Skeletal muscle cell (primary cell): ENCODE measurements around the genes IL1RN, PAX8 and CCDC93.

- RRBS, result no CpG with 5 or more reads among the region's 3 CpGs
Measured at GRCh38 chr2:113097992-113098362, 29.4 kb upstream of the IL1RN start.

DNA sequence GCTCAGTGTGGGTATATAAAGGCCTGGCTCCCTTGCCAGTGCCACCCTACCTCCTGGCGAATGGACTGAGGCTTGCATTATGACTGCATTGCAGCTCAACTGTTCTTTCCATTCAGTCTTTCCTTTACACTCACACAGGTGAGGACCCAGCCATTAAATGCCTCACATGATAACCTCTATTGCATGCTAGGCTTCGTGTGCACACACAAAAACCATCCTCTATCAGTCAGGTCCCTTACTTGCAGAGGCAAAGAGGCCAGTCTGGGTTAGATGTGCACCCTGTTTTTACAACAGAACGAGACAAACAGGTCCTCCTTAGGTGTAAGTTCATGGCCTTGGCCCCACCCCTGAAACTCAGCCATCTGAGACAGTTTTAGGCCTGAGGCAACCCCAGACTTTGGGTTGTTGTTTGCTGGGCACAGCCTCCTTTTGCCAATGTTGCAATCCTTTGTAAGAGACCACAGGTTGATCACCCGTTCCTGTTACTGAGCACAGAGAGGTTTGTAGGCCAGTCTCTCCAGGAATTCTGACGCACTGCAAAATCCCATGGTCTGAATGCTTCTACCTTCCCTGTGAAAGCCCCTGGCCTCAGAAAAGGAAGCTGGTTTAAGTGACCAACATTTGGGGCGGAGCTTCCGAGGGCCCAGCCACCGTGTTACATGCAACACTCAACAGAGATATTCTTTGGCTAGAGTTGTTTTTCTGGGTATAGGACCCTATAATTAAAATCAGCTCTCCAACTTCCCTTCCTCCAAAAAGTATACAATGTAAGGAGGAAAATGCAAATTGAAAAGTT, 15.6 kb upstream of the IL1RN start:
- RRBS, result no CpG with 5 or more reads among the region's 8 CpGs

DNA sequence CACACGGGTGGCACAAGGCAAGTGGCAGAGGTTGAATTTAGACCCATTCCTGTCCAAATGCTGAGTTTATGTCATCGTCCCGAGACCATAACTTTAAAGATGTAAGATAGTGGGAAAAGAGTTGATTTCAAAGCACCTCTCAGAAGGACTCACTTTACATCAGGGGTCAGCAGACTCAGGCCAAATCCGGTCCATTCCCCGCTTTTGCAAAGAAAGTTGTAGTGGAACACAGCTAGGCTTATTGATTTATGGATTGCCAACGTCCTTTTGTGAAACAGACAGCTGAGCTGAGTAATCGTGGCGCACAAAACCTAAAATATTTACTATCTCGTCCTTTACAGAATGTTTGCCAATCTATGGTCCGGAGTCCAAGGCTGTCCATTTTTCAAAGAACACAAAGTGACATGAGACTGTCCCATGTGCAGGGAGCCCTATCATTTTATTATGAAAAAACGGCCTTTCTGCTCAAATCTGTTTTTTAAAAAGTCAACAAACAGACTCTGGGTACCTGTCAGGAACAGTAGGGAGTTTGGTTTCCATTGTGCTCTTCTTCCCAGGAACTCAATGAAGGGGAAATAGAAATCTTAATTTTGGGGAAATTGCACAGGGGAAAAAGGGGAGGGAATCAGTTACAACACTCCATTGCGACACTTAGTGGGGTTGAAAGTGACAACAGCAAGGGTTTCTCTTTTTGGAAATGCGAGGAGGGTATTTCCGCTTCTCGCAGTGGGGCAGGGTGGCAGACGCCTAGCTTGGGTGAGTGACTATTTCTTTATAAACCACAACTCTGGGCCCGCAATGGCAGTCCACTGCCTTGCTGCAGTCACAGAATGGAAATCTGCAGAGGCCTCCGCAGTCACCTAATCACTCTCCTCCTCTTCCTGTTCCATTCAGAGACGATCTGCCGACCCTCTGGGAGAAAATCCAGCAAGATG, at the start of gene IL1RN:
Gene IL1RN, plus strand, starts transcription at position 804 of the 935 bp plus-strand sequence.
- RRBS, result no CpG with 5 or more reads among the region's 20 CpGs

- RRBS, result no CpG with 5 or more reads among the region's 11 CpGs
Measured at GRCh38 chr2:113185496-113186250, 11.9 kb downstream of the PSD4 start.

DNA sequence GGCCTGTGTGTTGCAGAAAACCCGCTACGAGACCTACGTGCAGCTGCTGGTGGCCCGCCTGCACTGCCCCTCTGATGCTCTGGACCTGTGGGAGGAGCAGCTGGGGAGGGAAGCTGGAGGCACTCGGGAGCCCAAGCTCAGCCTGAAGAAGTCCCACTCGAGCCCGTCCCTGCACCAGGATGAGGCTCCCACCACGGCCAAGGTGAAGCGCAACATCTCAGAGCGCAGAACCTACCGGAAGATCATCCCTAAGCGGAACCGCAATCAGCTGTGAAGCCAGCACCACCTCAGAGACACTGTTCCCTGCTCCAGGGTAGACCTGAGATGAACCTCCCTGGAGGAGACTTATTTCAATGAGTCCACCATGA, 27.4 kb downstream of the PSD4 start:
- RRBS, result no CpG with 5 or more reads among the region's 13 CpGs

GRCh38 chr2:113218259-113218946, 44.6 kb downstream of the PSD4 start:
- RRBS, result no CpG with 5 or more reads among the region's 7 CpGs

- RRBS, result no CpG with 5 or more reads among the region's 10 CpGs
Measured at GRCh38 chr2:113225479-113226551, 52.0 kb downstream of the PSD4 start.

GRCh38 chr2:113276483-113276805, 2.3 kb downstream of the PAX8 start:
- RRBS, result 30% methylated on average over 2 of the region's 14 CpGs

DNA sequence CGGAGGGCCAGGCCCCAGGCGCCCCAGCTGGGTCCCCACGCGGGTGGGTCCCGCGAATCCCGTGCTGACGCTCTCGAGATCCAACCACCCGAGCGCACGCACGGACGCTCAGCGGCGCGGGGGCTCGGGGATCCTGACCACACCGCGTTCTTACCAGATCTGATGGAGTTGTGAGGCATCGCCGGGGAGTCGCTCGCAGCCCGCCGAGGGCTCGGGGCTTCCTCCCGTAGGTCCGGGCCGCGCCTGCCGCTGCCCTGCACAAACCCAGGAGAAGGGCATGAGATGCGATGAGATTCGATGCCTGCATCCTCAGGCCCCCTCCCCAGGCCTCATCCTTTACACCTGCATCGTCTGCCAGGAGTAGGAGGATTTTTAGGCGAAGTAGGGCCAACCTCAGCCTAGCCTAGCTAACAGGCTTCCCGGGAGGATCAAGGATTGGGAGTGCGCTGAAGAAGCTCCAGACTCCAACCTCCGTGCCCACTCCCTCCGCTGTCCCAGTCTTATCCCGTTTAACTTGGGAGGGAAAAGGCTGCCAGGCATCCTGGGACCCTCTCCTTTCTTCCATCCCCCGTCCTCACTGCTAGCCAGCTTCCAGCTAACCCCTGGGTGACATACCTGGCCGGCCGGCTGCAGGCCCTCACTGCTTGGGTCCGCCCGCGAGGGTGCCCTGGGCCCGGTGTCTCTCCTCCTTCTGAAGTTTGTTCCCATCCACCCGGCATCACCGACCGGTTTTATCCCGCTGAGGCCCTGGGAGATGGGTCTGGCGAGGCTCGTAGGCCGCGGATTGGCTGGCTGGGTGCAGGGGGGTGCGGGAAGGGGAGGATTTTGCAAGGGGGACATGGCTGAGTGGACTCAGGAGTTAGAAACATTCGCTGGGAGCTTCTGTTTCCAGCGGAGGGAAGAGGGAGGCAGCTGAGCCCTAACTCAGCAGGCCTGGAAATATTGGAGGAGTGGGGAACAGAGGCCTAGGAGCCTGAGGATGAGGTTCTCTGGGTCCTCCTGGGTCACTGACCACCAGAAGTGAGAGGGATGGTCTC, at the start of gene PAX8:
Gene PAX8, minus strand, starts transcription at position 706 of the 1,037 bp plus-strand sequence.
- RRBS, result 28% methylated on average over 13 of the region's 59 CpGs

GRCh38 chr2:113490035-113490458, 8.4 kb upstream of the FOXD4L1 start:
- RRBS, result no CpG with 5 or more reads among the region's 5 CpGs

DNA sequence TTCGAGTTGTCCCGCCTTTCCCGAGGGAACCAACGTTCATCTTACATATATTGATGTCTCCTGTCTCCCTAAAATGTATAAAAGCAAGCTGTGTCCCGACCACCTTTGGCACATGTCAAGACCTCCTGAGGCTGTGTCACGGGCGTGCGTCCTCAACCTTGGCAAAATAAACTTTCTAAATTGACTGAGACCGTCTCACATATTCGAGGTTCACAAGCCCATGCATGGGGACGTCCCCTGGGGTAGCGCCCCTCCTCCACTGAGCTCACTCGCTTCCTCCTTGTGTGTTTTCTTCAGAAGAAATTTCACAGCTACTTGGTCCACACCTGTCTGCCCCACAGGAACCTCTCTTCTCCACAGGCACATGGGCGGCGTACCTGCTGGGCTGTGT, 567 bp upstream of the RABL2A start:
- RRBS, result no CpG with 5 or more reads among the region's 15 CpGs

DNA sequence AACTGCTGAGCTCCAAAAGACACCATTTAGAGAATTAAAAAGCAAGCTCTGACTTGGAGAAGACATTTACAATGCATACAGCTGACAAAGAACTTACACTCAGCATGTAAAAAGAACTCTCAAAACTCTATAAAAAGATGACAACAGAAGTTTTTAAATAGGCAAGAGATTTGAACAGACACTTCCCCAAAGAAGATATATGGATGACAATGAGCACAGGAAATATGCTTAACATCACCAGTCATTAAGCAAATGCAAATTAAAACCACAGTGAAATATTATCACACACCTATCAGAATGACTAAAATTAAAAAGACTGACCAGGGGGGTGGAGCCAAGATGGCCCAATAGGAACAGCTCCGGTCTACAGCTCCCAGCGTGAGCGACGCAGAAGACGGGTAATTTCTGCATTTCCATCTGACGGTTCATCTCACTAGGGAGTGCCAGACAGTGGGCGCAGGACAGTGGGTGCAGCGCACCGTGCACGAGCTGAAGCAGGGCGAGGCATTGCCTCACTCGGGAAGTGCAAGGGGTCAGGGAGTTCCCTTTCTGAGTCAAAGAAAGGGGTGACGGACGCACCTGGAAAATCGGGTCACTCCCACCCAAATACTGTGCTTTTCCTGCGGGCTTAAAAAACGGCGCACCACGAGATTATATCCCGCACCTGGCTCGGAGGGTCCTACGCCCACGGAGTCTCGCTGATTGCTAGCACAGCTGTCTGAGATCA, 28.9 kb downstream of the RABL2A start:
- RRBS, result no CpG with 5 or more reads among the region's 24 CpGs

DNA sequence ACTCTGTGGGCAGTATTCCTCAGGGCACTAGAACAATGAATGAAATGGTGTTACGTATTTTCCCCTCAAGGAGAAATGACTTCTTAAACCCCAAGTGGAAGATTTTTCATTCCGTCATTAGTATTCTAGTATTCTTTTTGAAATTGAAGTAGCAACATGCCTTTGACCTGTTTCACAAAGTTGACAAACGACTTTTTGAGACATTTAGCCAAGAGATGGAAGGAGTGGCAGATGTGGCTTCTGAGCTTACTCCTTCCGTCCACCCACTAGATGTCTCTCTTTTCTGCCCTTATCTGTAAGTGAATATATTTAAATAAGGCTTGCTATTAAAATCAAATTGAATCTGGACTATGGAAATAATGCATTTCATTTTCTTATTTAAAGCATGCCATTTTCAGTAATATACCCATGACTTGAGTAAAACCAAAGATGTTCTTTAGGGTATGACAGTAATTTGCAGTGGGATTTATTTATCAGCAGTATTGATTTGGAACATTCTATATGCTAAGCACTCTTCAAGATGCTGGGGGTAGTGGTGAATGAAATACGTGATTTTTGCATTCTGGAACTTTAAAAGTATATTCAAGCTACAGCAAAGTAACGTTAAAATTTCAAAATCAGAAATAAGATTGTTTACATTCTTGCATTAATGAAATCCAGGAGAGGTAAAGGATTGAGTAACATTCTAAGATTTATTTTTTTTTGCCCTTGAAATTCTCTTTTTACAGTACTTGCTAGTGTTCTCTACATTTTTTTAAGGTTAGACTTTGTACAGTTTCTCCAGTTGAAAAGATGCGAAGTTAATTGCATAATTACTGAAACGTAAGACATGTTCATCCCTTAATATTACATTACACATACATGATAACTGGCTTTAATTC, 74.3 kb downstream of the ACTR3 start:
- RRBS, result no CpG with 5 or more reads among the region's 8 CpGs

- RRBS, result 0% methylated on average over 2 of the region's 9 CpGs
Measured at GRCh38 chr2:115161044-115161202, 718.5 kb downstream of the DPP10 start.

- RRBS, result no CpG with 5 or more reads among the region's 2 CpGs
Measured at GRCh38 chr2:117942798-117943419, 71.0 kb downstream of the CCDC93 start.

GRCh38 chr2:118013725-118014346, at the start of gene CCDC93:
CCDC93 (minus strand) TSS chr2:118014070.
- RRBS, result under 1% methylated on average over 26 of the region's 63 CpGs

DNA sequence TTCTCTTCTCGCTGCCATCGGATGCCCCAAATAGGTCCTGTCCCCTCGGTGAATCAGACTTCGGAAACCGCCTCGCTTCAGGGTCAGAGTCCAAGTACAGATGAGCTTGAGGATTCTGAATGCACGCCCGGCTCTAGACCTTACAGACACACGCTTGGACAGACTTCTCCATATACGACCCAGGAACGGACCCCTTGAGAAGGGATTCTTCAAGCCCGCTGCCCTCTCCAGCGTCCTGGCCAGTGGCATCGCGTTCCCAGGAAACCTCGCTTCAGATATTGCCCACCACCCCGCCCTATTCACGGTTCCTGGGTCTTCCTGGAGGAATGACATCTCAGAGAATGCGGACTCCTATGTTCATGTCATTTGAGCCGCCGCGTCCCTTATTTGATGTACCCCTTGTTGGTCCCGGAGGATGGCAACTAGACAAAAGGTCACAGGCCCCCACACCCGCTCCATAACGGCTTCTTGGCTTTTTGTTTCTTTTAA, 521 bp upstream of the CCDC93 start:
- RRBS, result no CpG with 5 or more reads among the region's 25 CpGs

DNA sequence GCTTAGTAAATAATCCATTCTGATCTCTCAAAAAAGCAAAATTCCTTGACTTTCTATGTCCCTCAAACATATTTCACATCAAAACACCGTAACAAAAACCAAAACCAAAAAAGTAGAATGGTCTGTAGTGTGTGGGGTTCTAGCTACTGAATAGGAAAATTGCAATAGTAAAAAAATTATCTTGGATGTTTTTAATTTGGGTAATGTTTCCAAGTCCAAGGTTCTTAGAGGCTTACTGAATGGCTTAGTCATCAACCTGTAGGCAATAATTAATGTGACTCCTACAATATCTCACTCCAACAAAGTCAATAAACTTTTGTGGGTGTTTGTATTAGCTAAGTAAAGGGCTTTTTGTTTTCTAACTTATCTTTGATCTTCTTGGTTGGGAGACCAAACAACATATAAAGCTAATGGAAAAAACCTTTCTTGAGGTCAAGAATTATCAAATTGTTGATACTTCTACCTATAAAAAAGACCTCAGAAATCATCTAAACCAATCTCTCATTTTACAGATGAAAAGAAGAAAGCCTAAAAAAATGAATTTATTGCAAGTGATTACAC, 2.6 kb upstream of the INSIG2 start:
- RRBS, result no CpG with 5 or more reads among the region's 1 CpG

- RRBS, result 4% methylated on average over 4 of the region's 5 CpGs
Measured at GRCh38 chr2:118169242-118169705, 81.0 kb downstream of the INSIG2 start.

GRCh38 chr2:118604271-118604878, 243.1 kb downstream of the EN1 start:
- RRBS, result no CpG with 5 or more reads among the region's 6 CpGs